ENCODE measurements around a stretch of chr17.

DNA sequence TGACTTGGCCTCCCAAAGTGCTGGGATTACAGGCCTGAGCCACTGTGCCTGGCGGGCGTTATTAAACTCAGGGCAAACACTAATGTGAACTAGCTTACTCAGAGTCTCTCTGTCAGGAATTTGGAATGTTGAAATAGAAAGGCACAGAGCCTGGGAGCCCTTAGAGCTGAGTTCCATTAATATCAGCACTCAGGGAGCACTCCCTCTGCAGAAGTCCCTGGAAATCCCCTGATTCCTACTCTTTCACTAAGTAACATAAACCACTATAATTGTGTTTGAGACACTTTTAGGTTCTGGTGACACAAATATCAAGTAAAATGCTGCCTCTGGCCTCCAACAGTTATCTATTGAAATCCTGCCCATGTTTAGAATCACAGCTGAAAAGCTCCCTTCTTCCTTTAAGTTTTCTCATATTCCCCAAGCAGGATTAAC is 10.2 kb upstream of the STAT3 start:
- PRO-cap, result no peak
- RAMPAGE, long total RNA, 2 experiments, result no peak in any of the 2 experiments

DNA sequence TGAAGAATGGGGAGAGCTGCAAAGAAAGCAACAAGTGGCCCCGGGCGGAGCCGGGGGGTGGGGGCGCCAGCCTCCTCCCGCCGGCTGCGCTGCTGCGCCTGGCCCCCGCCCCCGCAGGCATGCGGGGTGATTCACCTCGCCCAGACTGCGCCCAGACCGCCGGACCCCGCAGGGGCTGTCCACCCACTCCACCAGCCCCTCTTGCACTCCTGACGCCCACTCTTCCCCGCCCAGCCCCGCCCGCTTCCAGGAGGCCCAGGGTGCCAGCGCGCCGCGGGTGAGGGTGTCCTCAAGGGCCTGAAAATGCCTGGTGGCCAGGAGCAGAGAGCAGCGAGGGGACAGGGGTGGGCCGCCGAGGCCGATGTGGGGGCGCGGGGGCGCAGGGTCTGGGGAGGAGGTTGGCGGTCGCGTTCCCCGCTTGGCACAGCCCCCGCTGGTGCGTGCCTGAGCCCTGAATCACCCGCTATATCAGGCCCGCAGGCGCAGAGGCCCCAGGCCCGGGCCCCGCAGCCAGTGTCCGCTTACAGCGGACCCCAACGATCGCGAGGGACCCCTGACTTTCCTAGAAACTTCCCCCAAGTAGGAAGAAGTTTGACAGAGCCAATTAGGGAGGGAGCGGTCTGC is 1.3 kb downstream of the CAVIN1 start:
- PRO-cap, result bidirectional peak, plus-strand start at position 120 of the sequence, minus-strand start at position 144 of the sequence
- RAMPAGE, long total RNA, 2 experiments, result no peak in any of the 2 experiments

- PRO-cap, result no peak
- RAMPAGE, long total RNA, 2 experiments, result no peak in any of the 2 experiments
Observed at GRCh38 chr17:42469834-42470335, 11.2 kb downstream of the ATP6V0A1 start.

DNA sequence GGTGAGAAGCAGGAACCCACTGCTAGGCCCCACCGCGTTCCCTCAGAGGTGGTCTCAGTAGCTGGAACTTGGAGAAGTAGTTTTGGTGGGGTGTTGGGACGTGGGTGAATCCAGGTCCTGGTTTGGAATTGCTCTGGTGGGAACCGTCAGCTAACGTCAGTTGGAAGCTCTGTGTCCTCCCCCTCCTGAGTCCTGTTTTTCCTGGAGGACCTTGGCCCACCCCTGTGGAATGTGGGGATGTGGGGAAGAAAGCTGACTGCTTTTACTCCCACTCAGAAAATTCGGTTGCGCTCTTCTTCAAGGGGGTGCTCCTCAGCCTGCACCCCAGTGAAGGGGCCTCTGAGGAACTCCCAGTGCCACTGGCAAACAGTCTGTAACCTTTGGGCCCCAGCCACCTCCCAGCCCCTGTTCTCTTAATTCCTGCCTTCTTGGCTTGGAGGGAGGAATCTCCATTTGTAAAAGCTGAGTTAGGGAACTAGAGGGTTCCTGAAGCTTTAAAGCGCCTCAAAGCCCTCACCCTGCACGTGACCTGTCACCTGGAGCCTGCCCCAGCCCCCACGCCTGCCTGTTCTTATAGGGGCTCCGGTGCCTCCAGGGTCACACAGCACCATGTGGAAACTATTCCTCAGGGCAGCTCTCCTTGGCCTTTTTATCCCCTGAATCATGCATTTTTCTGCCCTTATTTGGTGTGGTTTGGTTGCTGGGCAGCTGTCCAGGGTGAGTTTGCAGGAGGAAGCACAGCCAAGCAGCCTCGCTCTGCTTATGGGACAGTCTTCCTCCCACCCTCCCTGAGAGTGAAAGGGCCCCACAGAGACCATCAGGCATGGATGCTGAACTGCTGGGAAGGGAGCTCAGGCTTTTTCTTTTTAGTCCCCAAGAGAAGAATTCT is 16.2 kb upstream of the NAGLU start:
- PRO-cap, result no peak
- RAMPAGE, long total RNA, 2 experiments, result no peak in any of the 2 experiments

- PRO-cap, result no peak
- RAMPAGE, long total RNA, 2 experiments, result no peak in any of the 2 experiments
Observed at GRCh38 chr17:42520454-42521826, 15.1 kb upstream of the NAGLU start.

GRCh38 chr17:42545649-42546109 is 7.0 kb upstream of the HSD17B1 start:
- PRO-cap, result no peak
- RAMPAGE, long total RNA, 2 experiments, result no peak in any of the 2 experiments

DNA sequence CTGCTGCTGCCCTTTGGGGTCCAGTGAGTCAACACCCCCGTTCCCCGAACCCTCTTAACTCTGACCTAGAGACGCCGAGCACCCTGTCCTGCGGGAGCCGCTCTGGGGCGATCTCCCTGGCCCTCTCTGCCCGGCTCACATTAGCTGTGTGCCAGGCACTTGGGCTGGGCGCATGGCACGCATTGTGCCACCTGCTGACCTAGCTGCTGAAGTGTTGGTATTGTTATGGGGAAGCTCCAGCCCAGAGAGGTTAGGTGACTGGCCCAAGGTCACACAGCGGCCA is 1.1 kb downstream of the HSD17B1 start:
- PRO-cap, result no peak
- RAMPAGE, long total RNA, 2 experiments, result no peak in any of the 2 experiments

DNA sequence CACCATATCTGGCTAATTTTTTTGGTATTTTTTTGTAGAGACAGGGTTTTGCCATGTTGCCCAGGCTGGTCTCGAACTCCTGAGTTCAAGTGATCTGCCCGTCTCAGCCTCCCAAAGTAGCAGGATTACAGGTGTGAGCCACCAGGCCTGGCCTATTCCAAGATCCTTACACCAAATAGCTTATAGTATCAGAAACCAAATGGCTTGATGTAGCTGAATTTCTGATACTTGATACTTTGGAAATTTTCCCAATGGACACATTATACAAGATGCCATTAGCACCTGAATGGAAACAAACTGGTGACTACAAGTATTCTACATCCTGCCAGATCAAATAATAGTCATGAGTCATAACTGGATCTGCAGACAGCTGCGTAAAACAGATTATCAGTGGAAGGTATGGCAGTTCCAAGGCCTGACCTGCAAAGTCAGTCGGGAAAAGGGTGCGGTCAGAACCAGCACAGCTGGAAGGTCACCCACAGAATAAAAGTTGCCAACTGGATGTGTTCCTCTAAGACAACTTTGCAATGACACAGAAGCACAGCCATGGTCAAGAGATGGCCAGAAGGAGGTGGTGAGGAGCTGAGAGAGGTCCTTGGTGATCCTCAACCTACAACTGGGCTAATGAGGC is 14.6 kb downstream of the TUBG1 start:
- PRO-cap, result no peak
- RAMPAGE, long total RNA, 2 experiments, result no peak in any of the 2 experiments

GRCh38 chr17:42667274-42667870 is 8.3 kb downstream of the TUBG2 start:
- PRO-cap, result no peak
- RAMPAGE, long total RNA, 2 experiments, result no peak in any of the 2 experiments

DNA sequence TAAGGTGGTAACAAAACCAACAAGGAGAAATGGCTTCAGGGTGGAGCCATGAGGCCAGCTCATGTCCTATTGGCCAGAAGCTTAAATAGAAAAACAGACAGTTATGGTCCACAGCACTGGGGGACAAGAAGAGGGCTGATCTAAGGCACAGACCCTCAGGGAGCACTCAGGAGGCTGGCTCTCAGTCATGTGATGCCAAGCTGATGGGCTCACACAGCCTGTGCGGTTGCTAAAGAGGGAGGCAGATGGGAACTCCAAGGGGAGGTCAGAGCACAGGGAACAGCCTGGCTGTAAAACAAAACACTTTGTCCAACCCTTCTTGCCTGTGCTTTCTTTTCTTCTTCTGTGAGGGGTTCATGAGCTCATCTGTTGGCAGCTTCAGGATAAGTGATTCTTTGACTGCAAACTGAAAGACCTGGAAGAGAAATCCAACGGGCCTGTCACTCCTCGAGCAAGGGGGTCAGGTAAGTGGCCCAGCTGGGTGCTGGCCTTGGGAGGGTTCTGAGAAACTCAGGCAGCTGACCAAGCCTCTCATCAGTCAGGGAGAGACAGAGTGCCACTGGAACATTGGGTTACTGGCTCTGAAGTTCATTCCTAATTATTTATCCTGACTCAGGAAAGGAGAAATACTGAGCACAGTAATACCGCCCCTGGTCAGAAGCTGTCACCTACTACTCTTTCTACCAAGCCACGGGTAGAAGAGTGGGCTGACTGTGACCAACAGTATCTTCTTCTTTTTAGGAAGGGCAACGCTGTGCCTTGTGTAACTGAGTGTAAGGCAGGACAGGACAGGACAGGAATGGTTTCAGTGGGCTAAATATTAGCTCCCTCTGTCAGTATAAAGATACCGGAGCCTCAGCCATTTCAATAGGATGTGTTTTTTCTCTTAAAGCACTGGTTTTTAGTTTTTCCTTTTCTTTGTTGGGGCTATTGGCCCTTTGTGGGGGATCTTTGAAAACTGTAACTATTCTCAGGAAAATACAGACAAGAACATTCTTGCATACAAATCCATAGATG is 27.5 kb downstream of the CNTNAP1 start:
- PRO-cap, result no peak
- RAMPAGE, long total RNA, 2 experiments, result no peak in any of the 2 experiments

DNA sequence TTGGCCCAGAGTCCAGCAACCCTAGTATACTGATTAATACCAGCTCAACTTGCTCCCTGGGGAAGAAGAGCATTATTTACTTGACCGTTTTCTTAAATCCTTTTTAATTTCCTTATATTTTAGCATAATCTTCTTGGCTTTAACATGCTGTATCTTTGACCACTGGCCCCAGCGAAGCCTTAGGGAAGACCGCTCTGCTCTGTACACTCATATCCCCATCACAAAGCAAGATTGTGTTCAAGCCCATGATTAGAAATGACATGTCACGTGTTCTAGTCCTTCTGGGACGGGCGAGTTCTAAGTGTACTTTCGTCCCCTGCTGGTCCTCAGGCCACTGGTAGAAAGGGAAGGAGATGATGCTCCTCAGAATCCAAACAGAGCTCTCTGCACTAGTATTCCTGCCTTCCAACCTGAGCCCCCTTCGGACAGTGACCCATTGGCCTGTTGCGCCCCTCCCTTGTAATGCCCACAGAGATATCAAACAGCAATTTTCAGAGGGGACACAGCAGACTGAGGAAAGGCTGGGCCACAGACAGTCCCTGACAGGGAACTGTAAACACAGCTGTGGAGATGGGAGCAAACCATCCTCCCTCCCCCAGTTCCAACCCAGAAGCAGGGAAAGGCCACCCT is 4.3 kb upstream of the EZH1 start:
- PRO-cap, result no peak
- RAMPAGE, long total RNA, 2 experiments, result no peak in any of the 2 experiments

DNA sequence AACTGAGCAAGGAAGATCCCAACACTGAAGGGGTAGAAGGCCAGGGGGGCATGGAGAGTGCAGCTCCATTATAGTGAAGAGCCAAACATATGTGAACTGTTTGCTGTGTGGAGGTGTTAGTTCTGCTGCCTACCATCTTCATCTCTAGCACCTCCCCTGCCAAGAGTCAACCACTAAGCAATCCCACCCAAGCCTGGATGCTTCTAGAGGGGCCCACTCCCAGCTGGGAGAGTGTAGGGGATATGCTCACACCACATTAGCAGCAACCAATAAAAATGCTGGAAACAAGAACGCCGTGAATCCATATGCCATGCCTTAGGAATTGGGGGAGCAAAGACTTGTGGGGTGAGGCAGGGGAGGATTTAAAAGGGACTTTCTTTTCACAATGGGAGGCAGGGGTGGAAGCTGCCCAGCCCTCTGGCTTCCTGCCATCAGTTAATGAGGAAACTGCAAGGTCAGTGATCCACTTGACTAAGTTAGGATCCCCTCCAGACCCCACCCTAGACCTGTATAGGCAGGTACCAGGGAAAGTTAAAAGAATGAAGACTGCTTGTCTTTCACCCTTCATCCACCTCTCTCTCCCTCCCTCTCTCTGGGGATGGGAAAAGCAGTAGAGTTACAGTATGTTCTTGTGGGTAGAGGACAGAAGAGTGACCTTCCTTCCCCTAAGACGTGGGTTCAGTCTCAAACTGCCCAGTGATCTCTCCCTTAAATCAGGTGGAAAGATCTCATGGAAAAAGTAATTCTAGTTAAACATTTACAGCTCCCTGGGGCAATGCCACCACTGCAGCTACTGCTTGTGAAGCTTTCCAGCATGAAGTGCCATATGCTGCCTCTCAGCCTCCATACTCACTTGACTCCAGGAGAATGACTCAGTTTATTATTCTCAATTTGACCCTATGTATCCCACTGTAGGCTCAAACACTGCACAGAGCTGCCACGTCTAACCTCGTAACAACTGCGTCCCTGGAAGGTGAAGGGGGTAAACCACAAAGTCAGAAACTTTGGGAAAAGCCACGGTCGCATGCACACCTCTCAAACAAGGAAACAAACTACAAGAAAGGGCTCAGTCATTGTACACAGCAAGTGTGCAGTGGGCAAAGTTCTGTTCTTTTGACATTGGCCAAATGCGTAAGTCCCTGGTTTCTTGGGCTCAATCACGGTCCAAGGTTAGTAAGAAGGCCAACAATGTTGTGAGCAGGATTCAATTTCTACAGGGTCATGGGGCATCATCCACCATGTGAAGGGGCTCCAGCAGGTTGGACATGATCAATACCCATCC is 1.3 kb downstream of the COA3 start:
- PRO-cap, result no peak
- RAMPAGE, long total RNA, 2 experiments, result no peak in any of the 2 experiments

DNA sequence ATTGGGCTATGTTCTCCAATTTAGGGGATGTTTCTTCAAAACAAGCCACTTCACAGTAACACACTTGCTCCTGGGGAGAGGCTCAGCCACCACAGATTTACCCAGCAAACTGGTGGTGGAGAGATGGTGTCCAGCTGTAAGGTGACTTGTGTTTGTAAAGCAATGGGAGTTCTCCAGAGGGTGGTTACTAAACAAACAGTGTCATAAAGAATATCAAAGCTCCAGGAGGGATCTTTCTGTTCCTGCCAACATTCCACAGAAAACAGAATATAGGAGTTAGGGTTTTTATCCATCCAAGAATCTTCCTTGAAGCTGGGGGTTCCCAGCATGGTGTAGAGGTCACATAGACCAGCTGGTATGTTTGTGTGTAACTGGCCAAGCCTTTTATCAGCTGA is 4.3 kb downstream of the CNTD1 start:
- PRO-cap, result no peak
- RAMPAGE, long total RNA, 2 experiments, result no peak in any of the 2 experiments

DNA sequence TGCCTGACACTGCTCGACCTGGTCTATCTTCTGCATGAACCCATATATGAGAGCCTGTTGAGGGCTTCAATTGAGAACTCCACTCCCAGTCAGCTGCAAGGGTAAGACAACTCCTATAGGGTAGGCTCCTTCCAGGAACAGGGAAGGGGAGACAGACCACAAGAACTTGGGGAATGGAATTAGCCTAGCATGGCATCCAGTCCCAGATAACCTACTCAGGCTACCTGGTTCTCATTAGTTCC is 8.0 kb downstream of the CNTD1 start:
- PRO-cap, result no peak
- RAMPAGE, long total RNA, 2 experiments, result no peak in any of the 2 experiments

- PRO-cap, result no peak
- RAMPAGE, long total RNA, 2 experiments, result no peak in any of the 2 experiments
Observed at GRCh38 chr17:42809895-42810879, 11.5 kb downstream of the CNTD1 start.

DNA sequence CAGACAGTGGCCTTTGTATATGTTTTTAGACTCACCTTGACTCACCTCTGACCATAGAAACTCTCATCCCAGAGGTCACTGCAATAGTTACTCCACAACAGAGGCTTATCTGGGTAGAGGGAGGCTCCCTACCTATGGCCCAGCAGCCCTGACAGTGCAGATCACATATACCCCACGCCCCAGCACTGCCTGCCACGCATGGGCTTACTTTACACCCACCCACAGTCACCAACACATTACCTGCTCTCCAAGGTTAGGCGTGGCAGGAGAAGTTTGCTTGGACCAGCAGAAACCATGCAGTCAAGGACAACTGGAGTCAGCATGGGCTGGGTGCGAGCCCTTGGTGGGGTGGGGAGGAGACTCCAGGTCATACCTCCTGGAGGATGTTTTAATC is 2.2 kb upstream of the G6PC1 start:
- PRO-cap, result no peak
- RAMPAGE, long total RNA, 2 experiments, result no peak in any of the 2 experiments

DNA sequence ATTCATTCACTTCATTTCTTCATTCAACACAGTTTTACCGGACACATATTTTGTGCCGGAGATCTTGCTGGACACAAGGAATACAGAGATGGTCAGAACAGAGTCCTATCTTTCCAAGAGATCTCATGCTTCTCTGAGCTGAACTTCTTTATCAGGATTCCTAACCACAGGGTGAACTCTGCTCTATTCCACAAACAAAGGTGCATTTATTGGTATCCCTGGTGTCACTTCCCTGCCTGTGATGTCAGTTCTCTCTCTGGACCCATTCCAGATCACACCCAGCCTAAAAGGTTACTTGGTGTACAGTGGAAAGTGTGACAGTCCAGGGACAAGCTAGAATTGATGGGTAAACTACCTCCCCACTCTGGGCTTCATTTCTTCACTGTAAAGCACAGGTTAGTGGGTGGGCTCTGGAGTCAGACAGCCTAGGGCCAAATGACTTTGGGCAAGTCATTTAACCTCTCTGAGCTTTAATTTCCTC is 4.2 kb downstream of the IFI35 start:
- PRO-cap, result no peak
- RAMPAGE, long total RNA, 2 experiments, result start-site peak on the minus strand in 1 of 2 experiments, centred at position 153 of the sequence, 20 reads per replicate

DNA sequence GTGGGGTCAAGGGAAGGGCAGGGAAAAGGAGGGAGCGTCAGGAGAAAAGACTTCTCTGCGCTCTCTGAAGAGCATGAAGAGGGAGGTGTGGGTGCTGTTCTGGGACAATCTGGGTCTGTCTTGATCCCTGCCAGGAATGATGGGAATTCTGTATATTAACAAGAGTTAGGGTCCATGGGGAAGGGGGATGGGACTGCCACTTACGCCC is 2.6 kb downstream of the VAT1 start:
- PRO-cap, result no peak
- RAMPAGE, long total RNA, 2 experiments, result no peak in any of the 2 experiments

DNA sequence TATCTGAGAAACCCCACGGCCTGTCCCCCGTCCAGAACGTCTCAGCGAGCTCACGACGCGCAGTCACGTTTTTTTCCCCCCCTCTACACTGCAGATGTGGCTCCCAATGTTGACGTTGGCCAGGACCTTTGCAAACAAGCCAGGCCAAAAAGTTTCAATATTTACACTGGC is 1.3 kb upstream of the NBR1 start:
- PRO-cap, result no peak
- RAMPAGE, long total RNA, 2 experiments, result no peak in any of the 2 experiments

GRCh38 chr17:43316680-43317100 is 82.1 kb upstream of the ARL4D start:
- PRO-cap, result no peak
- RAMPAGE, long total RNA, 2 experiments, result no peak in any of the 2 experiments

All from breast epithelium (tissue), 2 donors.